ReNcell CX (cell line): ENCODE data around the genes ZNF304, ZNF17, ZNF530 and ZNF584.

GRCh38 chr19:56301631-56302181 is 12.9 kb downstream of the ZSCAN5A start:
- PRO-cap: no peak

DNA sequence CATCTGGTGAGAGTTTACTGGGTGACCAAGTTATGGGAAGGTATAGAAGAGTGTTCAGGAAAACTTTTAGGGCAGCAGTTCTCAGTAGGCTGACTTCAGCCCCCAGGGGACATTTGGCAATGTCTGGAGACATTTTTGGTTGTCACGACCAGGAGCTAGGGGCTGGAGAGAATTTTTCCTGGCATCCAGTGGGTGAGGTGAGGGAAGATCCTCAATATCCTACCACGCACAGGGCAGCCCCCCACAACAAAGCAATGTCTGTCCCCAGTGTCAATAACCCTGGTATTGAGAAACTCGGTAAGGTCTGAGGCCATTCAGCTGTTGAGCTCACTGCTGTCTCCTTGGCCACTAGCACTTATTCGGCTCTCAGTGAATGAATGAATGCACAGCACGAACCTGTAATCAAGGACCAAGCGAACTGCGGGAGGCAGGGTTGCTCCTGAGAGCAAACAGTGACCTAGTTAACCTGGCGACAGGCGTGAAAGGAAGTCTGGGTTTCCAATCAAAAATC is 730 bp downstream of the ZSCAN5A start:
- PRO-cap: no peak

DNA sequence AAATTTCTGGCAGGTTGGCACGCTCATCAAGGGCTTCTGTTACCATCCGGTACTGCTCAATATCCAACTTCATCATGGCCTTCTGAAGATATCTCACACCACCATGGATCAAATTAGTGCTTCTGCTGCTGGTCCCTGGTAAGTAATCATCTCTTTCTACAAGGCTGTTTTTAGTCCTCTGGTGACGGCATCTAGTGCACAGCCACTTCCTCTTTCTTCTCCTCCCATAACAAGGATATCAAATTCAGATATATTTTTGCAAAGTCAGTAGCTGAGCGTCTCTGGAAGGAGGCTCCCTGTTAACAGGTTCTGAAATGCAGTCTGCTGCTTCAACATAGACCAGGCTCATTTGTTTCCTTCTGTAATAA is 7.2 kb upstream of the ZSCAN5A start:
- PRO-cap: no peak

GRCh38 chr19:56765200-56765504 is 75.4 kb downstream of the PEG3 start:
- PRO-cap: no peak

DNA sequence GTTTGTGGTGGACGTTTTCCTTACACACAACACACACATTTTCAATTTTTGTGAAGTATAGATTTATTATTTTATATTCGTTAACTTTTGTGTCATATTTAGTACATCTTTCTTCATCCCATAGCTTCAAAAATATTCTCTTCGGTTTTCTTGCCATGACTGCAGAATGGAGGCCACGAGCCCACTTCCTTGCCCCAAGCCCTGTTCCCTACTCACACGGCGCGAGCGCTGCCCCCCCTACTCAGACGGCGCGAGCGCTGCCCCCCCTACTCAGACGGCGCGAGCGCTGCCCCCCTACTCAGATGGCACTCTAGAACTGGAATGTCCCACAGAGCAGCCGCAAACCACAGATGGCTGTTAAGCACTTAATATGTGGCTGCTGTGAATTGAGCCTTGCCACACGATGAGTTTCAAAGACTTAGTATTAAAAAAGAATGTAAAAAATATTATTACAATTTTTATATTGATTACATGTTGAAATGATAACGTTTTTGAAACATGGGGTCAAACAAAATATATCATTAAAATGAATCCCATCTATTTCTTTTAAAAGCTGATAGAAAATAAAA is 102.3 kb upstream of the PEG3 start:
- PRO-cap: no peak

GRCh38 chr19:57305889-57306474 is 14.3 kb upstream of the ZNF543 start:
- PRO-cap: no peak

- PRO-cap: bidirectional peak, plus-strand start at chr19:57351321, minus-strand start at chr19:57351106
These were observed at the start of gene ZNF304 for GRCh38 chr19:57350823-57351912. Gene ZNF304 (plus strand): TSS chr19:57351271.

- PRO-cap: bidirectional peak, plus-strand start at chr19:57411177, minus-strand start at chr19:57411005
These were observed at the start of gene ZNF17 for GRCh38 chr19:57410723-57411779. Gene ZNF17 (plus strand): TSS chr19:57411161.

DNA sequence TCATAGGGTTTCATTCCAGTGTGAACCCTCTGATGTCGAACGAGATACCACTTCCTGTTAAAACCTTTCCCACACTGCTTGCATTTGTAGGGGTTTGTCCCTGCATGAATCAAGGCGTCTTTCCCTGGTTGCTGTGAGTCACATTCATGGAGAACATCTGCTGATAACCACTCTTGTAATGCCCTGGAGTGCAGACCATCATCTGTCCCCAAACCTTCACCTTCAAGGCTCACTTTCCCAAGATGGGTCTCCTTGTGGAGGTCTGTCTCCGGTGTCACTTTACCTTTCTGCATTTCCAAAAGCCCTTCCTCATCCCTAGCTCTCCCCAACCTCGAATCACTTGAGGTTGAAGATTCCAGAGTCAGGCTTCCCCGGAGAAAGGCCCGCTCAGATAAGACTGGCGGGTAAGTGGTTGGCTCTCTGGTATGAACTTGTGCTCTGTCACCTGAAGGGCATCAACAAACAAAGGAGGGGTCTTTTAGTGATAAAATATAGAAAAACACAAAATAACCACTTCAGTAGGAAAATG is 12.1 kb downstream of the ZNF550 start:
- PRO-cap: no peak

GRCh38 chr19:57577439-57577980 is 1.2 kb downstream of the ZNF416 start:
- PRO-cap: no peak

- PRO-cap: bidirectional peak, plus-strand start at chr19:57599936, minus-strand start at chr19:57599779
These were observed at the start of gene ZNF530 for GRCh38 chr19:57599466-57600417. Gene ZNF530 (plus strand): TSS chr19:57599885.

- PRO-cap: no peak
These were observed 4.0 kb upstream of the ZSCAN4 start for GRCh38 chr19:57664693-57665203.

DNA sequence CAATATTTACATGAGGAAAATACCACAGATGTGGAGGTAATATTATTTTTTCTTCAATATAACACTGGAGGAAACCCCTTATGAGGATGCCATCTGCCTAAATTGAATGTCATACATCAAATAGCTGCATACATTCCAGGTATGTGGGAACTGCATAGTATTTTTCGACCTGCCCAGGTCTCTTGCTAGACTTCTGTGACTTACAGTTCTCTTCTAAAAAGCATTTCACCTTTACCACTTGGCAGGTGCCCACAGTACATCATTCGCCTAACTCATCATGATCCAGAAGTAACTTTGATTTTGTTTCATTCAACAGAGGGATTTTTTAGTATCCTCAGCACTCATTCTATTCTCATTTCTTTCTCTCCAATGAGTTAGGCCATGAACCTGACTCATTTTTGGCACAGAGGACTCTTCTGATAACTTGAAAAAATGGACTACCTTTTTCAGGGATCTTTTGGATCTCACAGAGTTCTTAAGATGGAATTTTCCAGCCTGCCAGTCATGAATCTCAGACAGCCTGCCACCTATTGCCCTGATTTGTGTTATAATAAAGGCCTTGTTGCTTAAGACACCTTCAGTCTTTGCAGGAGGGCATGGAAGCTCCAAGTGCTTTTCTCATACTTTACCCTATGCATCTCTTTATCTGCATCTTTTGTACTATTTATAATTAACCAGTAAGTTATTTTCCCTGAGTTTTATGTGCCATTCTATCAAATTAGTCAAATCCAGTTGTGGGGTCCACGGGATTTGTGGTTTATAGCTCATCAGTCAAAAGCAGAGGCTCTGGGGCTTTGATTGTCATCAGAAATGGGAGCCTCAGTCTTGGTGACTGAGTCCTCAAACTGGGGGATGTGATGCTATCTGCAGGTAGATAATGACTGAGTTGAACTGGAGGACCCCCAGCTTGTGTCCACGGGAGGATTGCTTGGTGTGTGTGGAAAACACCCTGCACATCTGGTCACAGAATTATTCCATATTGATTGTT is 10.8 kb downstream of the ZNF586 start:
- PRO-cap: no peak

DNA sequence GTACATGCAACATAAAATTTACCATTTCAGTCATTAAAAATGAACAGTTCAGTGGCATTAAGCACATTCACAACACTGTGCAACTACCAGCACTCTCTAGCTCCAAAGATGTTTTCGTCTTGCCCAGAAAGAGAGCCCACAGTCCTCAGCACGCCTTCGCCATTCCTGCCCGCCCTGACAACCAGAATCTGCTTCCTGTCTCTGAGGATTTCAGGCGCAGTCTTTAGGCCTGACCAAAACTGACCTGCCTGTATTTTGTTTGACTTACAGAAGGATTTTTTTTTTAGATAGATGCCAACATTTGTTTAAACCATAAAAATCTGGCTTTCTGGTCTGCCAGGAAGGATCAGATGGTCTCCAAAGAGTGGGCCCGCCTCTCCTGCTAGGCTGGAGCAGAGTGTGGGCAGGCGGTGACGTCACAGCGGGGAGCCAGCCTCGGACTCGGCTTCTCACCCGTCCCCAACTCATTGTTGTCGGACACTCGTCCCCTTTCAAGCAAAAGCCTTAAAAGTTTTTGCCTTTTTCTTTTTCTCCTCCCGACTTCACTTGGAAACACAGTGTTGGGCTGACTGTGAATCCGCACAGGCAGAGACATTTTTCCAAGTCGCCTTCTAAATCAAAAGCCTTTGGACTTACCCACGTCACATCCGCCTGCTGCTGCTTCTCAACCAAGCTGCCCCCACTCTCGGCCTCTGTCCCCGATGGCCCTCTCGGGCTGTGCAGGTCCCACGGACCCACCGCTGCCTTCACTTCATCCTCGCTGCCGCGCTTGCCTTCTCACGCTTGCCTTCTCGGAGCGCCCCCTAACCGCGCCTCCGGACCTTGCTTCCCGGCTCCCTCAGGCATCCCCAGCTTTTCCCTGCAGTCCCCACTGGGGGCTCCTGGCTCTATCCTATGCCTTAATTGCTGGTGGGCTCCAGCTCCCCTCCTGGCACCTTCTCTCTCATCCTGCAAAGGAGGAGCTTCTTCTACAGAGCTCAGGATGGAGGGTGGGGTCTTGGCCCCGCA is 4.2 kb upstream of the ZNF135 start:
- PRO-cap: bidirectional peak, plus-strand start at position 688 of the sequence, minus-strand start at position 576 of the sequence

- PRO-cap: no peak
These were observed 21.6 kb upstream of the ZNF544 start for GRCh38 chr19:58206926-58207744.

DNA sequence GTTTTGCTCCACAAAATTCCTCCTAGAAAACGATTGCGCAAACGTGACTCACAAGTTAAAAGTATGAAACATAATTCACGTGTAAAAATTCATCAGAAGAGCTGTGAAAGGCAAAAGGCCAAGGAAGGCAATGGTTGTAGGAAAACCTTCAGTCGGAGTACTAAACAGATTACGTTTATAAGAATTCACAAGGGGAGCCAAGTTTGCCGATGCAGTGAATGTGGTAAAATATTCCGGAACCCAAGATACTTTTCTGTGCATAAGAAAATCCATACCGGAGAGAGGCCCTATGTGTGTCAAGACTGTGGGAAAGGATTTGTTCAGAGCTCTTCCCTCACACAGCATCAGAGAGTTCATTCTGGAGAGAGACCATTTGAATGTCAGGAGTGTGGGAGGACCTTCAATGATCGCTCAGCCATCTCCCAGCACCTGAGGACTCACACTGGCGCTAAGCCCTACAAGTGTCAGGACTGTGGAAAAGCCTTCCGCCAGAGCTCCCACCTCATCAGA is 16.2 kb upstream of the ZNF544 start:
- PRO-cap: no peak

- PRO-cap: bidirectional peak, plus-strand start at chr19:58279523, minus-strand start at chr19:58279476
These were observed 604 bp downstream of the ZNF8 start for GRCh38 chr19:58279108-58280010.

DNA sequence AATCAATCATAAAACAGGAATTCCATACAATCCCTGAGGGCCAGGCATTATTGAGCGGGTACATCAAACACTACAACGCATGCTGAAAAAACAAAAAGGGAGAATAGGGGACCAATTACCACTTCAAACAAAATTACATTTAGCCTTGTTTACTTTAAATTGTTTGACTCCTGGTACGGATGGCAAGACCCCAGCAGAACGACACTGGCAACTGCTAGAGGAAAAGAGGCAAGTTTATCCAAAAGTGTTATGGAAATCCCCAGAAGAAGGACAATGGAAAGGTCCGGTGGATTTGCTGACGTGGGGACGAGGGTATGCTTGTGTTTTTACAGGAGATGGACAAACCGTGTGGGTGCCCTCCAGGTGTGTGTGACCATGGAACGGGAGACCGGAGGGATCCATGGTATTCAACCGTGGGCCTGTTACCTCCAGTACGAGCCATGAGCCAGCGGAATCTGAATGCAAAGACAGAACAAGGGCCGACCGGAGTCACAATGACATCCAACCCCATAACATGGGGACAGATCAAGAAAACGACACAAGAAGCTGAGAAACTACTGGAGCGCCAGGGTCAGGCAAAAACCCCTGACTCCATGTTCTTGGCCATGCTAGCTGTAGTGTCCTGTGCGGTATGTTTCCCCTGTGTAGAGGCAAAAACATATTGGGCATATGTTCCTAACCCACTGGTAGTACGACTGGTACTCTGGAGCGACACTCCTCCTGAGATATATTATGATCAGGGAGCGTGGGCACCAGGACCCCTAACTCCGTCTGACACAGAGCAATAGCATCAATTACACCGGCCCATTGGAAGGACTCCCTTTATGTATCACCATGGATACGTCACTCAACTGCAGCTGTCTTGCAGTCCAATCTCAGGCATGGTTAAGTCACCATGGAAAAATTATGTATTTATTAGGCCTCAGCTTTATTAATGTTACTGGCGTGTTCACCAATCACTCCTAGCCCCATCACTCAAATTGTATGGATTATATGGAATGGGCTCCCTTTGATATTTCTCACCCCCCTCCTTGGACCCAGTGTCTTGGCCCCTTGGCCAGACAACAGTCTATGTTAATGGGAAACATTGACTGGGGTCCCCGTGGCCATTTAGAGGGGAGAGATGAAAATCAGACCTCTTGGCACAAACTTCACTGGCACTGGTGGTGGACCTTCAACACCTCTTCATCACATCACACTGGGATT is 7.1 kb downstream of the ERVK3-1 start:
- PRO-cap: no peak

GRCh38 chr19:58336275-58336804 is 9.5 kb downstream of the ZSCAN22 start:
- PRO-cap: no peak

GRCh38 chr19:58408128-58409200 is at the start of gene ZNF584:
Gene ZNF584 (plus strand): TSS chr19:58408649.
- PRO-cap: bidirectional peak, plus-strand start at chr19:58408783, minus-strand start at chr19:58408448; bidirectional peak, plus-strand start at chr19:58409153, minus-strand start at chr19:58408907